Heart left ventricle (tissue), 7 donors: ENCODE measurements around a stretch of chr10.

DNA sequence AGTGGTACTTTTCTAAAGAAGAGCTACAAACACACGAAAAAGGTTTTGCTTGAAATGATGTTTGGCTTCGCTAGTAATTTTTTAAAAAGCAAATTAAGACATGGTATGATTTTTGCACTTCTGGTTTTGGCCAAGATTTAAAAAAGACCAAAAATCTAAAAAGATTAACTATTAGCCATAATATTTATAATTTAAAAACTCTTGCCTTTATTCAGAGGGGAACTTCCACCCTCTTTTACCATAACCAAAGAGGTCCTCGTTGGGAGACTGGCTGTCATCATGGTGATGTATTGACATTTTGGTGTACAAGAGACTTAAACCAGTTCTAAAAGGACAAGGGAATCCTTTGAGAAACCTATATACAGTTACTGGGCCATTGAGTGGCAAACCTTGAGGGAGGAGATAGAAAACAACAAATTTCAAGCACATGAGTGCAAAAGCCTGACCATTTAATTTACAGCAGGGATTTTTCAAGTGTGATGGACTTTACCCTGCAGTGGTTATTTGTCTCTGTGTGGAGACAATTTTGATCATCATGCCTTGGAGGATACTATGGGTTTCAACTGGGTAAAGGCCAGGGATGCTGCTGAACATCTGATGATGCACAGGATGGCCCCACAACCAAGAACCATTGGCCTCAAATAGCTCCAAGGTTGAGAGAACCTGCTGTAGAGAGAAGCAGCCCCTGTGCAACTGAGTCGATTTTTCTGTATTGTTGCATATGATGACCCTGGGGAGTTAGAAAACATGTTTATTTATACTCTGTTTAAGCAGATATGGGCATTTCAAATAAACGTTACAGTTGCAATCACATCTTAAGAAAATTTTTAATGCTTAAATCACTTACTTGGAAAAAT is 20.5 kb downstream of the ZMYND11 start:
- PRO-cap, 6 experiments: no peak in any of the 6 experiments
- RAMPAGE, long total RNA, 2 experiments: no peak in any of the 2 experiments
- RRBS: no CpG with 5 or more reads among the region's 5 CpGs

DNA sequence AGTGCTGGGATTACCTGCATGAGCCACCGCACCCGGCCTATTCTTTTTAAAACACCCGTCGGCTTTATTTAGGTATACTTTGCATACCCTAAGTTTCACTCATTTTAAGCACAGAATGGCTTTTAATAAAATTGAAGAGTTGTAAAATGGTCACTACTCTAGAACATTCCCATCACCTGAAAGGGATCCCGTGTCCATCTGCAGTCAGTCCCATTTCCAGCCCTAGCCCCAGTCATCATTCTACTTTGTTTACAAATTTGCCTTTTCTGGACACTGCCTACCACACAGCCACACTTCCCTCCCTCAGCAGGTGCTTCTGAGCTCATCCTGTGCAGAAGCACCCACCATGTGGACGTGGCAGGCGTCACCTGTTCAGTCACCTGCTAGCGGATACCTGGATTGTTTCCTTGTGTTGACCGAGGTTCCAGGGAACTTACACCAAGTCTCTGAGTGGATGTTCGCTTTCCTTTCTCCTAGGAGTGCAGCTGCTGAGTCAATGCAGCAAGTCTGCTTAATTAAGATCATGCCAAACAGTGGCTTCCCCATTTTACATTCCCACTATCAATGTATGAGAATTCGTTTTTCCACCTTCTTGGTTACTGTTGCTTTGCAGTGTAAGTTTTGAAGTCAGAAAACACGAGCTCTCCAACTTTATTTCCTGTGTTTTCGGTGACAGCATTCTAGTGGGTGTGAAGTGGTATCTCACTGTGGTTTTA is 198.1 kb downstream of the ZMYND11 start:
- PRO-cap, 6 experiments: no peak in any of the 6 experiments
- RAMPAGE, long total RNA, 2 experiments: no peak in any of the 2 experiments
- RRBS: no CpG with 5 or more reads among the region's 13 CpGs

DNA sequence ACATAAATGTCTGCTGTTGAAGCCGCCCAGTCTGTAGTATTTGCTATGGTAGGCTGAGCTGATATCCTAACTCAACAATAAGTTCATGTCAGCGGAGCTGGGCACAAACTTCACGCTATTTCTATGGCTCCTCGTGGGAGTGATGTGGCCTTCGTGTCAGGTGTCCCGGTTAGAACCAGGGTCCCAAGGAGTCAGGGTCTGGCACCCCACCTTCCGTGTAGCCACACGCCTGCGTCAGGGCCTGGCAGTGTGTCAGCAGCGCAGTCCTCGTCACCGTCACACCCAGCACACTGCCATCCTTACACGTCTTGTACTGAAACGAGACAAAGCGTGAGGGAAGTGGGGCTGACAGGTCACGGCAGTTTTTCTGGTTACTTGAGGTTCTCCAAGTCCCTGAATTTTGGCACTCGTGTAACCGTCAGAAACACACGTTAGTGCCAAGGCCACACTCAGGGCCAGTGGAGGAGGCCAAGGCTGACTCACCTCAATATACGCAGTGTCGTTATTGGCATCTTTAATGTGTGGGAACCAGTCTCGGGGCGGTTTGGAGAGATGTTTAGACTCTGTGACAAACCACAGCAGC is 254.6 kb downstream of the ZMYND11 start:
- PRO-cap, 6 experiments: no peak in any of the 6 experiments
- RAMPAGE, long total RNA, 2 experiments: no peak in any of the 2 experiments
- RRBS: no CpG with 5 or more reads among the region's 23 CpGs

GRCh38 chr10:489953-490742 is 199.3 kb downstream of the DIP2C start:
- PRO-cap, 6 experiments: peak in 1 of 6 experiments; most common plus-strand start chr10:490564 (in 1)
- RAMPAGE, long total RNA, 2 experiments: no peak in any of the 2 experiments
- RRBS: no CpG with 5 or more reads among the region's 26 CpGs

DNA sequence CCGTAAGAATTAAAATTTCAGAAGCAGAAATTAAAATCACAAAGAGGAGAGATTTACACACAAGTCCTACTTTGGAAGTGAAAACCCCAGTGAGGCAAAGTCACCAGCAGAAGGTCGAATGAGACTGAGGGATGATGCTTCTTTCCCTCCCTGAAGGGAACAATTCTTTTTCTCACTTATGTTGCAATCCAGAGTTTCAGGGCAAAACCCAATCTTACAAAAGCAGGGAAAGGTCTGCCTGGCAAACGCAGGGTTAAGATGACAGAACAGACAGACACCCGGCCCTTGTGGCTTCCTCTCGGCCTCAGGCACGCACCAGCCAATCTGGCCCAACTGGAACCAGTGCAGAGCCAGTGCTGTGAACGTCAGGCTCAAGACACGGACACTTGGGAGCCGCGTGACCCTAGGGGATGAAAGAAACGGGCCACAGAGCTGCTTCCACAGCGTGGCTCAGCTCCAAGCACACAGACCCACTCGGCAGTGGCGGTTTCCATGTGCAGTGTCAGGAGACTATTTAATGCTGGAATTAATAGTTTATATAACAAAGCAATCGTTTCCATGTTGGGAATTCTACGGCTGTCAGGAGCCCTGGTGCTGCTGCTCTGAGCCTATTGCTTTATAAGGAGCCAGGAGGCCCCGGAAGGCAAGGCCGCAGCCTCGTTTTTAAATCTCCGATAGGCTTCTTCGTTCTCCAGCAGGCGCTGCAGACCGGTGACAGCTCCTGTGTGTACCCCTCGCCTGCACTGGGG is 198.5 kb downstream of the DIP2C start:
- PRO-cap, 6 experiments: peak in 1 of 6 experiments; most common plus-strand start position 342 of the sequence (in 1); most common minus-strand start position 126 of the sequence (in 1)
- RAMPAGE, long total RNA, 2 experiments: no peak in any of the 2 experiments
- RRBS: 37% methylated on average over 6 of the region's 24 CpGs

DNA sequence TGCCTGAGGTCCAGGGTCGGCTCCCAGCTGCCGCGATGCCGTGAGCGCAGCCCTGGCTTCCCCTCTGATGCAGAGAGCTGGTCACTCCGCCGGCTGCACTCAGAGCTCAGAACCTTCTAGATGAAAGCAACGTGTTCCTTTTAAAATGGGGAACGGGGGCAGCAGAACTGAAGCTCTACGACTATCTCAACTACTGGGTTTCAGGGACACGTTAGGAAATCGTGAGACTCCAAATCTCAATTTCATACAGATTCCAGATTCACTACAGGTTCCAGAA is 84.4 kb downstream of the DIP2C start:
- PRO-cap, 6 experiments: no peak in any of the 6 experiments
- RAMPAGE, long total RNA, 2 experiments: no peak in any of the 2 experiments
- RRBS: no CpG with 5 or more reads among the region's 12 CpGs

DNA sequence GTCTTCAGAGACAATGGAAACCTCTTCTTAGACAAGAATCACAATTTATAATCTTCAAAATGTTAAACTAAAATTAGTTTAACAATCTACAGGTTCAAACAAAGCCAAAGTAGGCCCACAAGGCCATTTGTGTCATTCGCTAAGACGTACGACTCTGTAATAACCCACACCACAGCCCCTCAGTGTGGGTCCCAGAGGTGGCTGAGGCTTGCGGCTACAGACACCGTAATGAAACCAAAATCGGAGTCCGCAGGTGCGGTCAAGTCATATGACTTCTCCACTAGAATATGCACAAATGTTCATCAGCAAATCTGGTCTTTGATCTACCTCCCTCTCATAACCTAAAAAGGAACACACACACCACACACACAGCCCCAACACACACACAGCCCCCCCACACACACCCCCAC is 81.7 kb downstream of the DIP2C start:
- PRO-cap, 6 experiments: no peak in any of the 6 experiments
- RAMPAGE, long total RNA, 2 experiments: no peak in any of the 2 experiments
- RRBS: no CpG with 5 or more reads among the region's 8 CpGs

DNA sequence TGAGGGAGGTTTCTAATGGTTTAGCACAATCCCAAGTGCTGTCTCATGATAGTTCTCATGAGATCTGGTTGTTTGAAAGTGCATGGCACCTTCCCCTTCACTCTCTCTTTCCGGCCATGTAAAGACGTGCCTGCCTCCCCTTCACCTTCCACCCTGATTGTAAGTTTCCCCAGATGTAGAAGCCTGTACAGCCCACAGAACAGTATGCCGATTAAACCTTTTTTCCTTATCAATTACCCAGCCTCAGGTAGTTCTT is 78.4 kb downstream of the DIP2C start:
- PRO-cap, 6 experiments: no peak in any of the 6 experiments
- RAMPAGE, long total RNA, 2 experiments: no peak in any of the 2 experiments
- RRBS: no CpG with 5 or more reads among the region's 3 CpGs

GRCh38 chr10:788618-789323 is 99.3 kb upstream of the DIP2C start:
- PRO-cap, 6 experiments: no peak in any of the 6 experiments
- RAMPAGE, long total RNA, 2 experiments: no peak in any of the 2 experiments
- RRBS: no CpG with 5 or more reads among the region's 33 CpGs

DNA sequence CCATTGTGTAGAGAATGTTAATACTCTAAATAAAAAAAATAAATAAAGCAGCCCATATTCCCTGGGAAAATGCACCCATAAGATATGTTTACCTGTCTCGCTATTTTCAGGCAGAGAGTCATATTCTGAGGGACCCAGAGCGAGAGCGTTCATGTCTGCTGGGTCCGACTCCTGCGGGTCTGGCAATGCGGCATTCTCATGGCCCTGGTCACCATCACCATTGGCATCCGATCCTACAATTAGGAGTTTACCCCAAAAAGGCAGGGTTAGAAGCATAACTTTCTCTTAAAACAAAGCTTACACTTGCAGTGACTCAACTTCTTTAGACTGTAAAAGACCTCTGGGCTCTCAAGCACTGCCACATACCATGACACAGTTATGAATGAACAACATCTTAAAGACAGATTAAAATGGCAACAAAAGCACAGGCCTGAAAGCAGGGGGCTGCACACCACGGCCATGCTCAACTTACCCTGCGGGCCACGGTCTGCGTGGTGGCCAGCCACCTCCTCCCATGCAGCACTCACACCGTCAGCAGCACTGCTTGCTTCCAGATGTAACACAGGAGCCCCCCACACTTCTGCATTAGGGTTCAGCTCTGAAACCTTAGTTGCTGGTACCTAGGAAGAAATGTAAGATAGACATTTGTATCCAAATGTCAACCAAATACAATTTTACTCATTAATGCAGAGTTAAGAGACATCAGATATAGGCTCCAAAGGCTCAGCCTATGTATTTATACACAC is 67.7 kb downstream of the LARP4B start:
- PRO-cap, 6 experiments: no peak in any of the 6 experiments
- RAMPAGE, long total RNA, 2 experiments: no peak in any of the 2 experiments
- RRBS: no CpG with 5 or more reads among the region's 12 CpGs

DNA sequence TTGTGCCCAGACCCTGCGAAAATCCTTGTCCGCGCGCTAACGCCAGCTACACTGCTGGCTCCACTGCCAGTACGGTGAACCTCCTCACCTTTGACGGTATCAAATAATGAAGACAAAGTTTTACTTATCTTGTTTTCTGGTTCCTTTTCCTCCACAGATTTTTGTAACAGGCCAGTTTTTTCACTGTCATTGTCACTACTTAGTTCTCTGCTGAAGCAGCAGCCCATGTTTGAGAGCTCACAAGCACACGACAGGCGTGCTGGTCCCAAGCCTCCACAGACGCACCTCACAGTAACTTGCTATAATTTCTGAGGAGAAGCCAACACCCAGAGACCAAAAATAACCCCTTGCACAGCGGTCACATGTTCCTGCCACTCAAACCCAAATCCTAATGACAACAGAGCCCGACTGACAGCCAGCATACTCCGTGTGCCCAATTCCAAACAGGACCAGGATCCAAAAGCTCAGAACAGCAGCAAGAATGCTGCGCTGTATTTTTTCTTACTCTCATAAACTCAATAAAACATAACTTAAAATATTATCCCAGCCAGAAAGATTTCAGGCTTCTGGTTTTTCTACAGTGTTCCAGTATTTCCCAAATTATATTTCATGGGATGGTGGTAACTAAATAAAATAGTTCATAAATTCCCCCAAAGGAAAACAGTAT is 58.5 kb downstream of the LARP4B start:
- PRO-cap, 6 experiments: peak in 6 of 6 experiments; most common plus-strand start position 442 of the sequence (in 2); most common minus-strand start position 293 of the sequence (in 4)
- RAMPAGE, long total RNA, 2 experiments: start-site peak on the minus strand in 1 of 2 experiments, centred at position 274 of the sequence, 63 reads per replicate
- RRBS: no CpG with 5 or more reads among the region's 14 CpGs

DNA sequence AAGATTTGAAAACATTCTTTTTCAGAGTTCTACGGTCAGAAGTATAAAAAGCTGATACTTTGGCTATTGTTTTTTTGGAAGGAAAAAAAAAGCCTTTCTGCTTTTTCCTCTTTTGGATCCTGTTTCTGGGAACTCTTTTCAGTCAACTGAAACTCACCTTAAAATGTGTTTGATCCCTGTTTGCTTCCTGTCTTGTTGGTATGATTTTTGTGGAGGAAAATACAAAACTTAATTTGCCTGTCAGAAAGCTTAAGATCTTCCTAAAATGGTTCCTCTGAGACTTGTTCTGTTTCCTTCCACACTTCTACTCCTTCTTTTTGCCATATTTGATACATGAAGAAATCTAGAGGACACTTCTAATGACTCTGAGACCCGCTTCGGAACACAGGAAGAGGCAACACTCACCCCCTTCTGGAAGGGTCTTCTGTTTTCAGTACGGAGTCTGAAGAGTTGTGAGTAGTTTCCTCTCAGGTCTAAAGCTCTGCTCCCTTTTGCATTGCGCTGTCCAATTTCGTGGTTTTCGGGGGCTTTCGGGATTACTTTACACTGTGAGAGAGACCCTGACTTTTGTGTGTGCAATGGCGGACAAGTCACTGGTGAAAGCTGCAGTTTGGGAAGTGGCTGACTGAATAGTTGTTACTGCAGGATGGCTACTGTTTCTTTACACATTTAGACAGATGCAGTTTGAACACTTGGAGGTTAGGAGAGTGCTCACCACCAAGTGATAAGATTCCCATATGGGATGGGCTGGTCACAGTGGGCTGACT is 20.0 kb downstream of the LARP4B start:
- PRO-cap, 6 experiments: no peak in any of the 6 experiments
- RAMPAGE, long total RNA, 2 experiments: no peak in any of the 2 experiments
- RRBS: no CpG with 5 or more reads among the region's 9 CpGs

GRCh38 chr10:929999-931045 is 1.2 kb downstream of the LARP4B start:
- PRO-cap, 6 experiments: peak in 4 of 6 experiments; most common plus-strand start chr10:930866 (in 4); most common minus-strand start chr10:930691 (in 1)
- RAMPAGE, long total RNA, 2 experiments: no peak in any of the 2 experiments
- RRBS: 2% methylated on average over 14 of the region's 52 CpGs

- PRO-cap, 6 experiments: no peak in any of the 6 experiments
- RAMPAGE, long total RNA, 2 experiments: no peak in any of the 2 experiments
- RRBS: no CpG with 5 or more reads among the region's 6 CpGs
Observed at GRCh38 chr10:985431-986008, 2.7 kb upstream of the GTPBP4 start.

DNA sequence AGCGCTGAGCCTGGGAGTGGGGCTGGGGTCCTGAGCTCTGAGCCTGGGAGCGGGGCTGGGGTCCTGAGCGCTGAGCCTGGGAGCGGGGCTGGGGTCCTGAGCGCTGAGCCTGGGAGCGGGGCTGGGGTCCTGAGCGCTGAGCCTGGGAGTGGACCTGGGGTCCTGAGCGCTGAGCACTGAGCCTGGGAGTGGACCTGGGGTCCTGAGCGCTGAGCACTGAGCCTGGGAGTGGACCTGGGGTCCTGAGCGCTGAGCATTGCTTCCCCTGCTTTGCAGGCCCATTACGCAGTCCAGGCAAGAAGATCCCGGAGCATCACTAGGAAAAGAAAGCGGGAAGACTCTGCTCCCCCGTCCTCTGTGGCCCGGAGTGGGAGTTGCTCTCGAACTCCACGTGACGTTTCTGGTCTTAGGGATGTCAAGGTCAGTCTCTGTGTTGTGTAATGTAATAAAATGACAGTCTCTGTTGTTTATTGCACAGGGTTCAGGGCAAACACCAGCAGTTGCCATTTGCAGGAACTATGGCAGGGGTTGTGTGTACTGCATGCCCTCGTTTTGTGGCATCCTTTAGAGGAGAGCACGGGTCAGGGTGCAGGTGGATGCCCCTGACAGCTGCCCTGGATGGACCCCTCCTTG is 10.1 kb downstream of the IDI2 start:
- PRO-cap, 6 experiments: no peak in any of the 6 experiments
- RAMPAGE, long total RNA, 2 experiments: no peak in any of the 2 experiments
- RRBS: 97% methylated on average over 4 of the region's 20 CpGs

DNA sequence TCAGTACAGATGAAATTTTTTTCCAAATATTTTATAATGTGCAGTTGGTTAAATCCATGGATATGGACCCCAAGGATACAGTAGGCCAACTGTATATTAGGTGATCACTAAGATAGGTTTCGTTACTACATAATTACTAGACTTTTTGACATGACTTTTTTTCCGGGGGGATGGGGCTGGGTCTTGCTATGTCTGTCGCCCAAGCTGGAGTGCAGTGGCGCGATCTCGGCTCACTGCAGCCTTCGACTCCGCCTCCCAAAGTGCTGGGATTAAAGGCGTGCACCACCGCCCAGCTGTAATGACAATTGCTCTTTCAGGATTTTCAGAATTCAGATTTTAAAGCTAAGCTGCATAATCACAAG is 1.1 kb downstream of the IDI1 start:
- PRO-cap, 6 experiments: no peak in any of the 6 experiments
- RAMPAGE, long total RNA, 2 experiments: no peak in any of the 2 experiments
- RRBS: no CpG with 5 or more reads among the region's 10 CpGs

GRCh38 chr10:1057829-1058302 is 1.7 kb downstream of the WDR37 start:
- PRO-cap, 6 experiments: peak in 2 of 6 experiments; most common plus-strand start chr10:1058178 (in 1); most common minus-strand start chr10:1058214 (in 2)
- RAMPAGE, long total RNA, 2 experiments: no peak in any of the 2 experiments
- RRBS: no CpG with 5 or more reads among the region's 8 CpGs

GRCh38 chr10:1448280-1448942 is 288.9 kb downstream of the ADARB2 start:
- PRO-cap, 6 experiments: no peak in any of the 6 experiments
- RAMPAGE, long total RNA, 2 experiments: no peak in any of the 2 experiments
- RRBS: no CpG with 5 or more reads among the region's 4 CpGs

DNA sequence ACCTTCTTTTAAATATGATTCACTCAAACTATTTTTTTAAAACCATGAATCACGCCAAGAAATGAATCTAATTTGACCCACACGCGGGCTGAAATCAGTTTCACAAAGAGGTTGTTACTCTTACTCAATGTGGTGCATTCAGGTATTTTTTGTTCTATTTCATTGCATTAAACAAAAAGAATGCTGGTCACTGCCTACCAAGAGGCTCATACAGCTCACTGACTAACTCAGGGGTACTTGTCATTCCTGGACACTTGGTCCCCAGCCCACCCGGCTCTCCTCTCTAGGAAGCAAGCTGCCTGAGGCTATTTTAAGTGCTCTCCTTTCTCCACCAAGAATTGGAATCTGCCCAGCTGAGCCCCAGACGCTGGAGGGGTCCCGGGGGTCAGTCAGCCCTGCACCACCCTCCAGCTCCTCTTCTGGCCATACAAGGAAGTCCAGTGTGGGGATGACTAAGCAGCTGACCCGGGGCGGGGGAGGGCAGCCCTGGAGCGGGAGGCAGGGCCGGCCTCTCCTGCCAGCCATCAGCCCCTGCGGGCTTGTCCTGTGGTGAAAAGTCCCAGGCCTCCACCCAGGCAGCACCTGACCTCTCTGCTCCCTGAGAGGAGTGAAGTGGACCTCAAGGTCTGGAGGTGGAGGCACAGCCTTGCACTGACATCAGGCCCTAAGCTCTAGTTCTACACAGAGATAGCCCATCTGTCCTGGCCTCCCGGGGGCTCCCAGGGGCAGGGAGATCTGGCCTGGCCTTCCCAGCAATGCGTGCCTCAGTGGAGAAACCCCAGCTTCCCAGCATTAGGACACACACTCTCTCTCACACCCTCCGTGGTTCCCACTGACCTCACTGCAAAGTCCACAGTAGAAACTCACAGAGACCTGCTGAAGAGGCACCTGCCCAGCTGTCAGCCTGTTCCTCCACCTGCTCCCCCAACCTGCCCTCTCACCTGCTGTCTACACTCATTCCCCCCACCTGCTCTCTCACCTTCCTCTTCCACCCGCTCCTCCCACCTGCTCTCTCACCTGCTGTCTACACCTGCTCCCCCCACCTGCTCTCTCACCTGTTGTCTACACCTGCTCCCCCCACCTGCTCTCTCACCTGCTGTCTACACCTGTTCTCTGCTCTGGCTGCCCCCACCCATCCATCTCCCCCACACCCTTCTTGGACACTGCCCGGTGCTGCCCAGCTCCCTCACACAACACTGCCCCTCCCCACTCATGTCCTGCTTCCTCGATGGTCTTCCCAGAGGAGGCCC is 21.4 kb upstream of the PFKP start:
- PRO-cap, 6 experiments: peak in 3 of 6 experiments; most common plus-strand start position 524 of the sequence (in 2); most common minus-strand start position 421 of the sequence (in 1)
- RAMPAGE, long total RNA, 2 experiments: no peak in any of the 2 experiments
- RRBS: 7% methylated on average over 7 of the region's 17 CpGs

DNA sequence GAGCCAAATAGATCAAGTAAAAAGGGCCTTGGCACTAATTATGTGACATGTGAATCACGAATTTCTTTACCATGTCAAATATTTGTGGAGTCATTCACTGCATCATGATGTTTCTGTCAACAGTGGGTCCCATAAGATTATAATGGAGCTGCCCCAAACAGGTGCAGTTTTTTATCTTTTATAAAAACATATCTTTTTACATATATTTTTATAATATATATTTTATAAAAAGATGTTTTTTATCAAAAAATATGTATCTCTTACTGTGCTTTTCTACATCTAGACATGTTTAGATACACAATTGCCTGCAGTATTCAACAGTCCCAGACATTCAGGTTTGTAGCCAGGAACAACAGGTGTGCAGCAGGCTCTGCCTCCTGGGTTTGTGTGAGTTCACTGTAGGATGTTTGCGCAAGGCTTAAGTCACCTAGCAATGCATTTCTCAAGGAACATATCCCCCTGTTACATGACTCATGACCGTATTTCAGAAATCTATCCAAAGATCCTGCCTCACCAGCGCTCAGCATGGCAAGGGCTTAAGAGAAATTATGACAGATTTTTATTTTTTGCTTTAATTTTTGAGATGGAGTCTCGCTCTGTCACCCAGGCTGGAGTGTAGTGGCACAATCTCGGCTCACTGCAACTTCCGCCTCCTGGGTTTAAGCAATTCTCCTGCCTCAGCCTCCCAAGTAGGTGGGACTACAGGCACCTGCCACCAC is 41.5 kb downstream of the PITRM1 start:
- PRO-cap, 6 experiments: no peak in any of the 6 experiments
- RAMPAGE, long total RNA, 2 experiments: no peak in any of the 2 experiments
- RRBS: no CpG with 5 or more reads among the region's 7 CpGs